ENCODE measurements around the gene SET.

DNA sequence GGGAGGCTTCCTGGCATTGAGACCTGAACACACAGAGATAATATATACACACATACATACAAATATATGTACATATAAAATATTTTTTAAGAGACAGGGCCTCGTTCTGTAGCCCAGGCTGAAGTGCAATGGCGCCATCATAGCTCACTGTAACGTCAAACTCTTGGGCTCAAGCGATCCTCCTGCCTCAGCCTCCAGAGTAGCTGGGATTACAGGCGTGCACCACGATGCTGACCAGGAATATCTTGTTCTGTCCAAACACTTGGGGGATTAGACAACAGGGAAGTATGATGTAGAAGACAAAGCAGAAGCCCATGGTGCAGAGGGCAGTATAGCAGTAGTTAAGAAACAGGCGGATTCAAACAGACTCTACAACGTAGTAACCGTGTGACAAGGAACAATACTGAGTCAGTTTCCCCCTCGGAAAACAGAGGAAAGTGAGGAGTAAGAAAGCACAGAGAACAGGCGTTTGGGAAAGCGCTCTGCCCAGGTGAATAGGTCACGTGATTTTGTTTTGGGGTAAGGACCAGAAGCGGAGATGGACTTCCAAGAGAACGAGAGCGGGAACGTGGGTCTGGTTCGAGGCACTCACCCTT lies 441 bp downstream of the TRUB2 start:
- RRBS = no CpG with 5 or more reads among the region's 18 CpGs

GRCh38 chr9:128352464-128352854 lies 12.1 kb downstream of the SLC27A4 start:
- RRBS = 99% methylated on average over 4 of the region's 13 CpGs

DNA sequence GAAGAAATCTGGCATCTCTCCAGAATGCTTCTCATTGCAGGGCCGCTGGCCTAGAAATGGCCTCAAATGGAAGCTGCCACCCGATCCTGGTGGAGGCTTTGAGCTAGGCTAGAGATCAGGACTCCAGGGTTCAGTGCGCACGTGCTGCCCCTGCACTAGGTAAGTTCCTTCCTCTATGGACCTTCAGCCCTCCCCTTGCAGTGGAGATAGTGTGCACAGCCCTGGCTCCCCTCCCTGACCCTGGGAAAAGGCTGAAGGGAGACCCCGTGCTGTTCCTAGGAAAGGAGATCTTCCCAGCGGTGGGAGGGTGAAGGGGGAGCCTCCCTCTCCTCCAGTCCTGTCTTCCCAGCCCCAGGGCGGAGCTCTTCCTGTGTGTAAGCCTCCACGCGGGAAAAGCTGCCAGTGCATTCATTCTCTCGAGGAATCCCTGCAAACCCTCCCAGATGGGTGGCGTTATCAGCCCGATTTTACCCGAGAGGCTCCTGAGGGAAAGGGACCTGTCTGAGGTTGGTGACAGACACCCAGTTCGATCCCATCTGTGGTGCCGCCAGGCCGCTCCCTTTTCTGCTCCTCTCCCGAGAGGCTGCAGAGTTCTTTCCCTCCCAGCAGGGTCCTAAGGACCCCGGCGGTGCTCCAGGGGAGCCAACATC lies 1.4 kb upstream of the CERCAM start:
- RRBS = no CpG with 5 or more reads among the region's 19 CpGs

- RRBS = no CpG with 5 or more reads among the region's 16 CpGs
These were observed 830 bp upstream of the ODF2 start for GRCh38 chr9:128454961-128455390.

- RRBS = 4% methylated on average over 20 of the region's 67 CpGs
These were observed 958 bp downstream of the ODF2 start for GRCh38 chr9:128456555-128457373.

- RRBS = no CpG with 5 or more reads among the region's 7 CpGs
These were observed 17.7 kb downstream of the ODF2 start for GRCh38 chr9:128473444-128474030.

DNA sequence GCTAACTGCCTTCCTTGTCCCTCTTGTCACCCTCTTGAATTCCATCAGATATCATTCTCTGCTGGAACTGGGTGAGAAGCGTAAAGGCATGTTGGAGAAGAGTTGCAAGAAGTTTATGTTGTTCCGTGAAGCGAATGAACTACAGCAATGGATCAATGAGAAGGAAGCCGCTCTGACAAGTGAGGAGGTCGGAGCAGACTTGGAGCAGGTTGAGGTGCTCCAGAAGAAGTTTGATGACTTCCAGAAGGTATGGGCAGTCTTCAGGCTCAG lies 41.7 kb downstream of the SPTAN1 start:
- RRBS = no CpG with 5 or more reads among the region's 5 CpGs

GRCh38 chr9:128688181-128689337 lies at the start of gene SET:
Gene SET, plus strand, starts transcription at chr9:128689222.
- RRBS = 3% methylated on average over 45 of the region's 110 CpGs

- RRBS = no CpG with 5 or more reads among the region's 6 CpGs
These were observed 1.0 kb downstream of the ZER1 start for GRCh38 chr9:128770800-128771041.

DNA sequence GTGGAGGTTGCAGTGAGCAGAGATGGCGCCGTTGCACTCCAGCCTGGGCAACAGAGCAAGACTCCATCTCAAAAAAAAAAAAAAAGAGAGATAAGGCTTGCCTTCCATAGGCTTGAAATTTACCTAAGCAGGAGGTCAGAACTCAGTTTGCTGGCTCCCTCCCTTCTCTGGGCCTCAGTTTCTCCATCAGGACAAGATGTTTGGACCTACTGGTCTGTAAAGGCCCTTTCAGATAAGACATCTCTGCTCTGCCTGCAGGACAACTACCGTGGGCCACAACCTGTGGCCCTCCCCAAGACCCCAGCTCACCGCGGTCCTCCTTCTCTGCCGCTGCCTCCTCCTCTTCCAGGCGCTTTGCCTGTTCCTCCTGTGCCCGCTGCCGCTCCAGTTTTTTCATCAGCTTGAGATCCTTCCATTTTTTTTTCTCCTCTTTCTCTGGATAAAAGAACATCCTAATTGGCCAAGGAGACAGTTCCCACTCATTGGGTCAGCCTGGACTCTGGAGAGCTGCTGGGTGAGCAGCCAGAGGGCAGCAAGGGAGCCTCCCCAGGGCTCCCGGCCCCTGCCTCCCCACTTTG lies 1.1 kb downstream of the SPOUT1 start:
- RRBS = no CpG with 5 or more reads among the region's 10 CpGs

- RRBS = 100% methylated on average over 4 of the region's 27 CpGs
These were observed 3.8 kb upstream of the PHYHD1 start for GRCh38 chr9:128916714-128917675.

GRCh38 chr9:129068476-129069062 lies 12.3 kb upstream of the DOLPP1 start:
- RRBS = 100% methylated on average over 1 of the region's 10 CpGs

DNA sequence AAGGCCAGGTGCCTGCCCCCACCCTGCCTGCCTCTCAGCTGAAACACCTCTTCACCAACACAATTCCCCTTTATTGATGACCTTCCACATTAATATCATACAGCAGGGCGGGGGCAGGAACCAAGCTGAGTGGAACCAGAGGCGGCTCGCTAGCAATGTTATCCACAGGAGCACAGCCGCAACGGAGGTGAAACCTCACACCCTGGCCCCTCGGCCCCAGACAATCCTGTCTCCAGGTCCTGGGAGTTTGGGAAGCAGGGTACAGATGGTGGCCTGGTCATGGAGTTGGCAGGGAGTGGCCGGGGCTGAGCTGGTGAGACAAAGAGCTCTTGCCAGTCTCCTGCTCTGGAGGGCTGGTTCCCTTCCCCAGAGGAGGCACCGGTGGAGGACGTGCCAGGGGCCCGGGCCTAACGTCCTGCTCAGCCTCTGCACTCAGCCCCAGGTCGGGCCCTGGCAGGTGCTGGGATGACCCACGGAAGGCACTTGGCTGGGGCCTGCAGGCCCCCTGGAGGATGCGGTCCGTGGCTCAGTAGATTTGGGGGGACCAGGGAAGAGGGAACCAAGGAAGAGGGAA lies 13.9 kb downstream of the DOLPP1 start:
- RRBS = no CpG with 5 or more reads among the region's 15 CpGs

DNA sequence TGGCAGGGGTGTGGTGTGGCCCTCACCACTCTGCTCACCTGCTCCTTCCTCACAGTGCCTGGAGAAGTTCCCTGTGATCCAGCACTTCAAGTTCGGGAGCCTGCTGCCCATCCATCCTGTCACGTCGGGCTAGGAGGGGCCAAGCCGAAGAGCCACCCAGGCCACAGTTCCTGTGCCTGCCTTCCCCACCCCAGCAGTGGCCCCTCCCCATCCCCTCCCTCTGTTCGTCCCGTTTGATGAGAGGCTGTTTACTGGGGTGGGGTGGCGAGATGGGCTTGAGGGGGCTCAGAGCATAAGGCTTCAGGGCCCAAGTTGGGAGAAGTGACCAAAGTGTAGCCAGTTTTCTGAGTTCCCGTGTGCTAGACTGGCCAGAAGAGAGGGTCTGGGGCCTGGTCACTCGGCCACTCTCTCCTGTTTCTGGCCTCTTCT lies 30.7 kb downstream of the IER5L start:
- RRBS = no CpG with 5 or more reads among the region's 9 CpGs

- RRBS = no CpG with 5 or more reads among the region's 11 CpGs
These were observed 7.6 kb downstream of the IER5L start for GRCh38 chr9:129170249-129171015.

GRCh38 chr9:129172398-129173409 lies 5.4 kb downstream of the IER5L start:
- RRBS = no CpG with 5 or more reads among the region's 15 CpGs

DNA sequence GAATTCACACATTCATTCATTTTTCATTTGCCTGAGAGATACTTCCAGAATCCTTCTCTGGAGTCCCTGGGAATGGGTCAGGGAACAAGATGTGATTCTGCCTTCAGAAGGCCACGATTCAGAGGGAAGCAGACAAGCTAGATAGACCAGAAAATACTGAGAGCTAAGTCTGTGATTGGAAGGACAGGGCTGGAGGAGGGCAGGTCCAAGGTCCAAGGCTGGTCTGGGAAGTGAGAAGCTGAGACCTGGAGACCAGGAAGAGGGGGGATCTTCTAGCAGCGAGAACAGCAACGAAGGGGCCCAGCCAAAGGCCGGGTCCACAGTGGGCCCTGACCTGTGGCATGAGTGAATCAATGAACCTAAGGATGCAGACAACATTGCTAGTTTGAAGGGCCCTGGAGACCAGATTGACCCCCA lies 4.1 kb upstream of the IER5L start:
- RRBS = no CpG with 5 or more reads among the region's 4 CpGs

DNA sequence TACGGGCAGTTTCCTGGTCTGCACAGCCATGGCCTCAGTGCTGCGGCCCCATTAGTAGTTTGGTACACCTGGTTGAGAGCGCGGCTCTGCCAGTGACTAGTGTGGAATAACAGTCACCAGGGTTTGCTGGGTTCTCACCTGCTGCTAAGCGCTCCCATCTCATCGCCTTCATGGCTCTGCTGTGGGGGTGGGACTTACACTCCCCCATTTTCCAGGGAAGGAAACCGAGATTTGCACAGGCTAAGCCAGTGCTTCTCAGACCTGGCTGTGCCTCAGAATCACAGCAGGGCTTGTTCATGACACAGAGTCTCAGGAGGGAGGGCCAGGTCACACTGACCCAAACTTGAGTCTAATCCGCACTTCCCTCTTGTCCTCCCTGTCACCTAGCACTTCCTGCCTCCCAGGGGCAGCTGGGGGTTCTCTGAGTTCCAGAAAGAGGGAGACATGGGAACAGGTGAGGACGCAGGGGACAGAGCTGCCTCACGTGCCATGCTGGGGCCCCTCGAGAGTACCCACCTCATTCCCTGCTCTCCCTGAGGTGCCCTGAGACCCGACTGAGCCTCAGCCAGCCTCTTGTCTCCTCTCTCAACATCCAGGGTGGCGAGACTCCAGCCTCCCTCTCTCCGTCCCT lies 15.6 kb upstream of the IER5L start:
- RRBS = no CpG with 5 or more reads among the region's 14 CpGs

- RRBS = no CpG with 5 or more reads among the region's 25 CpGs
These were observed 64.7 kb upstream of the IER5L start for GRCh38 chr9:129242520-129243477.

- RRBS = 67% methylated on average over 1 of the region's 24 CpGs
These were observed 75.1 kb upstream of the IER5L start for GRCh38 chr9:129253040-129253758.

All from OVCAR3 (cell line).